Progenitor cell of endocrine pancreas (in vitro differentiated cells): Measurements from ENCODE around the genes ATP8B2, KCNN3 and PMVK.

- PRO-cap = unidirectional peak, plus-strand start at chr1:154325213; bidirectional peak, plus-strand start at chr1:154325554, minus-strand start at chr1:154325431
These were observed at the start of gene ATP8B2 for GRCh38 chr1:154325098-154326123. TSS of gene ATP8B2 (plus strand) at chr1:154325525.

DNA sequence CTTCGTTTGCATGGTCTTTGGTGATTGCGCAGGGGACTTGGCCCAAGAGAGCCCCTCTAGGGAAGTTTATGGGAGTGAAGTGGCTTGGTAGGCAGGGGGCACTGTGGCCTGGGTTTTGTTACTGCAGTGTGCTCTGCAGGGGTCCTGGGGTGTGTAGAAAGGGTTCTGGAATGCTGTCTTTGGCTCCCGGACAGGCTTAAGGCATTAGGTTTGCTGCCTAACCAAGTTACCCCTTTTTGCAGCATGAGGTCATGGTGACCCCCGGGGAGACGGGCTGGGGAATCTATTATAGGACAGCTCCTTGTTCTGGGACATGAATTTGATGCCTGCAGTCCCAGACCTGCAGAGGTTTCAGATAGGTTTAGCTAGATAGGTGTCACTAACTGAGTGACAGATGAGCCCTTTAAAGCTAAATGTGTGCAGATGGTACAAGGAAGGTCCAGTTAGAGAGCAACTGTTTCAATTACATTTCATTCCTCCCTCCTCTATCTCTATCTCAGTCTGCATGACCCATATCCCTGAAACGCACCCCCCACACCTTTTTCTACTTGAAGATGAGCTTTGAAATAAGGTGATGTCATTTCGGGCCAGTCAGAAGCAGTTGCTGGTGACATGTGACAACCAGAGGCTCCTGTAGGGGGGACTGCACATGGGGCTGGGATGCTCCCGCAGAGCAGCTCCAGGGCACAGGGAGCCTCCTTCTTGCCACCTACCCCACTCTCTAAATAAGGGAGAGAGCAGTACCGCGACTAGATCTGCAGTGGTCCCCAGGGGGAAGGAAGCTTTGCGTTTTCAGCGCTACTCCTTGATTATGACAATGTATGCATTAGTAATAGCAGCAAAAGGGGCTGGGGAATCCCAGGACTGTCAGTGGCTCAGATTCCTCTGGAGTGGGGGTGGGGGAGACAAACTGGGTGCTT, 4.2 kb downstream of the ATP8B2 start:
- PRO-cap = no peak

DNA sequence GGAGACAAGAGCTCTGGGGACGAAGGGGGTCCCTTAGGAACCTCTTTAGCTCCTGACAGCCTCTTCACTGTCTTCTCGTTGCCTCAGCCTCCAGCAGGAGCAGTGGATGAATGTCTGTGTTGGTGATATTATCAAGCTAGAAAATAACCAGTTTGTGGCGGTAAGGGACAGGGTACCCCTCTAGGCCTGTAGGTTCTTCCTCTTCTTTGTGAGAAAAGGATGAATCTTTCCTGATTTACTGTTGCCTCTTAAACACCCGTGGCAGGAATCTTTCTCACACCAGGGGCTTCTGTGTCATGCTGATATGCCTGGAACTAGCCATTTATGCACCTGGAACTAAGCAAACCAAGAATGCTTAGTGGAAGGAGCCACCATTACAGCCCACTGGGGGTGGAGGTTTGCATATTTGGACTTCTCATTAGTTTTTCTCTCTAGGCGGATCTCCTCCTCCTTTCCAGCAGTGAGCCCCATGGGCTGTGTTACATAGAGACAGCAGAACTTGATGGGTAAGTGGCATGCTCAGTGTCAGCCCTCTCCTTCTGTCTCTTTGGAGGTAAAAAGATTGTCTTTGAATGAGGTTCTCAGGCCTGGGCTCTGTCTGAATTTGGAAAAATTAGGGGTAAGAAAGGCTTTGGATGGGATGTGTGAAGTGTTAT, 6.3 kb downstream of the ATP8B2 start:
- PRO-cap = no peak

GRCh38 chr1:154343574-154344574, 18.5 kb downstream of the ATP8B2 start:
- PRO-cap = no peak

- PRO-cap = no peak
These were observed 2.1 kb downstream of the IL6R start for GRCh38 chr1:154406840-154407959.

- PRO-cap = no peak
These were observed 29.5 kb downstream of the IL6R start for GRCh38 chr1:154434276-154435439.

DNA sequence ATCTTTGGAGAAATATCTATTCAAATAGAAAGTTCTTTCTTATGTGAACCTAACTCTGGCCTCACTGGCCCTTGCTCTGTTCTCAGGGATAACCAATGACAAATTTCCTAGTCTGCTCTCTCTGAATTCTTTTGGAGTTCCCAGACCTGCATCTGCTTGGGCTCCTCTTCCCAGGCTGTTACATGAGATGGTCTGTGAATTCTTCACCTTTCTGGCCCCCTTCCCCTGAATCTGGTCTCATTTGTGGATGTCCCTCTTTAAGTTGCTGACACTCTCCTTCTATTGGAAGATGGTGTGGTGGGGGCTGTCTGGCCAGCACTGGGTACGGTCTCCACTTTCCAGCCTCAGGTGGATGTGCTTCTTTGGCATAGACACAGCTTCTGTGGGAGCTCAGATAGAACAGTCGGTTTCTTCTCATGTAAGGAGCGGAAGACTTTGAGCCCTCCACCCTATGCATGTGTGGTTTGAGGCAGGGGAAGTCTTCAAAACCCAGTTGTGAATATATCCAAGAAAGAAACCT, 35.9 kb downstream of the IL6R start:
- PRO-cap = no peak

GRCh38 chr1:154555795-154556207, 2.7 kb downstream of the UBE2Q1 start:
- PRO-cap = no peak

DNA sequence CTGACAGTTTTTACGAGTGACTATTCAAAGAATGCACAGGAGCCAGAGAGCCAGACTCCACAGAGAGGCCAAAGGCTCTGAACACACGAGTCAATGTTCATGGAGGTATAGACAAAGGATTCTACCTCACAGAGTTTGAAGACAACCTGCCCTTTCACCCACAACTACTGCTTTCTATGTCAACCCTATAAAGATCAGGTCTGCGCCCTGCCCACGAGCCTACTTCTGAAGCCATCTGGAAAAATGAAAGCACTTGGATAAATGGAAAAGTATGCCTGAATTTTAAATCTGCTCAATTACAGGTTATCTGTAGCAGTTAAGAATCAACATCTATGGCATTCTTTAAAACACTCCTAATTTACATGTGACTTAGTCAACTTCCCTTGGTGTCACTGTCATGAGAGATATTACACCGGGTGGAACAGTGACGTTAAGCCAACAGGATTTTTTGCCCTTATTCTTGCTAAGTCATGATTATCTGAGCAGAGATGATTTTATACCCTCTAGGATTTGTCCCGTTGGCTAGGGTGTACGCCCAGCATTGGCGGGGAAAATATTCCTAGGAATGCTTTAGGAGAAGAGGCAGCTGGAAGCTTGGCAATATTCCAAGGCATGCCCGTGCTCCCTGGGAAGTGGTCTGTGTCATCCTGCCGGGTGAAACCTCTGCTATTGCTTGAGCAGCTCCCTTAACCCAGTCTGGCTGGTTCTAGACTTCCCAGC, 16.0 kb downstream of the CHRNB2 start:
- PRO-cap = no peak

DNA sequence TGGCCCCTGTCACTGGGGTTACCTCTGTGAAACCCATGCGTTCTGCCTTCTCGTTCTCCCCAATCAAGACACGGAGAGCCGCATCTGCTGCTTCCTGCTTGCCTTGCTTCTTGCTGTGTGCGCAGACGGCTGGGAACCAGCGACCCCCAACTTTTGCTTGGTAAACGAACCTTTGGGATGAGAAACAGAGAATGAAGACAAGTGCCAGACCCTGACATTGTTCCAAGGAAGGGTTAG, 17.8 kb downstream of the ADAR start:
- PRO-cap = no peak

DNA sequence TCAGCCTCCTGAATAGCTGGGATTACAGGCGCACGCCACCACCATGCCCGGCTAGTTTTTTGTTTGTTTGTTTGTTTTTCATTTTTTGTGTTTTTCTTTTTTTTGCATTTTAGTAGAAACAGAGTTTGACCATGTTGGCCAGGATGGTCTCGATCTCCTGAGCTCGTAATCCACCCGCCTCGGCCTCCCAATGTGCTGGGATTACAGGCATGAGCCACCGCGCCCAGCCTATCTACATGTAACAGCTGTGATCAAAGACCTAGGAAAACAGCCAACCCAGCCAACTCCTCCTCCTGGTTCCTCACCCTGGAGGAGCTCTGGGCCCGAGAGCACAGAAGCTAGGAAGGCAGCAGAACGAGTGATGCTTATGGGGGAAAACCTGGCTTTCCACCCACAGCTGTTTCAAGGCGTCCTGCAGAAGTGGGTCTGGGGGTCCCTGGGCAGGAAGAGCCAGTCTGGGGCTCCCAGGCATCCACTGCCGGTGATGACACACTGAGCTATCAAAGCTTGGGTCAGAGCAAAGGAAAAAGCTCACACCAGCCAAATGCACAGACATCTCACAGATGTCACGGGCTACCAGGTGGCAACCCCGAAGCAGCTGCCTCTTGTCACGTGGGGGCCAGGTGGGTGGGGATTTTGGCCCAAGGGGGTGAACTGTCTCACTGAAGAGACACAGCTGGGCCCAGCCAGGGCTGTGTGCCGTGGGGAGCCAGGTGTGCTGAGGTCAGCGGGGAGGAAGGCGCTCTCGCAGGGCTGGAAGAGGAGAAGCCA, 32.7 kb downstream of the KCNN3 start:
- PRO-cap = no peak

DNA sequence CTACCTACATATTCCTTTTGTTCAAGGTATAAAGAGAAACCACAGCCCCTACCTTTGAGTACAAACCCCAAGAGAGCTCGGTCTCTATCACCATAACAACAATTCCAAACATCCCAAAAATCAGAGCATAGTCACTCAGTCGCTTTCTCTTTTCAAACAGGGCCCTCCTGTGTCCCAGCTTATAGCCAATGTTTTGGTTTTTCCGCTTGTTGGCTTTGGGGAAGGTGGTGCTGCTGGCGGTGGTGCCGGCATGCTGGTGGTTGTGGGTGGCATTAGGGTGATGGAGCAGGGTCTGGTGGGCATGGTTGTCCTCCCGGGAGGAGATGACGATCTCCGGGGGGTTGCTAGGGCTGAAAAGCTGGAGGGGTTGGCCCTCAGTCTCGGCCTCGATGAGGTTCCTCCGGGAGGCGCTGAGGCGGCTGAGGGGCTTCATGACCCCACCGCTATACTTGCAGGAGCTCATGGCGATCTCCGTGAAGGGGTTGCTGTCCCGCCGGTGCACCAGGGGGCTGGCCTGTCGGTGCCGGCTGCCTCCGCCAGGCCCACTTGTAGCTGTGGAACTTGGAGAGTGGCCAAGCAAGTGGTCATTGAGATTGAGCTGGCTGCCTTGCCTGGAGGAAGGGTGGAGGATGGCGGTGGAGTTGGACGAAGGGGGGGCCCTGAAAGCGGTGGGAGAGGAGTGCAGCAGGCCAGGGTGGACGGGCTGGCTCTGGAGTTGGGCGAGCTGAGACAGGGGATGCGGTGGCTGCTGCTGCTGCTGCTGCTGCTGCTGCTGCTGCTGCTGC, 909 bp downstream of the KCNN3 start:
- PRO-cap = no peak

- PRO-cap = no peak
These were observed at the start of gene KCNN3 for GRCh38 chr1:154869765-154870690. TSS of gene KCNN3 (minus strand) at chr1:154870281.

DNA sequence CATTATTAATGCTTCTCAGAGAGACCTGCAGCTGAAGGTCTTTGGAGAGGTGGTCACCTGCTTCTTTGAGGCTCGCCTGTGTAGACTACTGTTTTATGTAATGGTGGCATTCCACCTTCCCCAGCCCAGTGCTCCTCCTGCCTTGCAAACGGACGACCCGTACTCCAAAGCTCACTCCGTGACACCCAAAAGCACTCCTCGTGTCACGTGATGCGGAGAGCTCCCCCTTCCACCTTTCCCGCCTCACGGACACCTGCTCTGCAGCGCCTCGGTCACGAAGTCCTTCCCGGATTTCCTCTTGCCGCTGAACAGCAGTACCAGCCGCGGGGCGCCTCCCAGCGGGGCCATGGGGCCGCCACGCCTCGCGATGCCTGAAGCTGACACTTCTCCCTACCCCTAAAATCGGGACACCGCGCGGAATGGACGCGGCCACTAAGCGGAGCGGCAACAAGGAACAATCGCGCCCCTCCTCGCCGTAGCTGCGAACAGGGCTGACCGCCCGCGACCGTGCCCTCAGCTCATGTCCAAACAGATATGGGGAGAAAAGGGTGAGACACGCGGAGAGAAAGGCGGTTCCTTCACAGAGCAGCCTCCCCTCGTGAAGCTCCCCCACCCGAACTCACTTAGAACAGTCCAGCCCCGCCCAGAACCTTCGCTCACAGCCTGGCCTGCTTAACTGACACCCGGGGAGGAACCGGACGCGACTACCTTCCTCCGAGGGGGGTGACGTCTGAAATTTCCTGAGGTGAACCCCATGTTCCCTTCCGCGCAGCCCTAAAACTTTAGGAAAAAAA, at the start of gene PMVK:
PMVK (minus strand) TSS at position 382 of the 794 bp plus-strand sequence.
- PRO-cap = bidirectional peak, plus-strand start at position 252 of the sequence, minus-strand start at position 310 of the sequence; bidirectional peak, plus-strand start outside the sequence, minus-strand start at position 536 of the sequence

DNA sequence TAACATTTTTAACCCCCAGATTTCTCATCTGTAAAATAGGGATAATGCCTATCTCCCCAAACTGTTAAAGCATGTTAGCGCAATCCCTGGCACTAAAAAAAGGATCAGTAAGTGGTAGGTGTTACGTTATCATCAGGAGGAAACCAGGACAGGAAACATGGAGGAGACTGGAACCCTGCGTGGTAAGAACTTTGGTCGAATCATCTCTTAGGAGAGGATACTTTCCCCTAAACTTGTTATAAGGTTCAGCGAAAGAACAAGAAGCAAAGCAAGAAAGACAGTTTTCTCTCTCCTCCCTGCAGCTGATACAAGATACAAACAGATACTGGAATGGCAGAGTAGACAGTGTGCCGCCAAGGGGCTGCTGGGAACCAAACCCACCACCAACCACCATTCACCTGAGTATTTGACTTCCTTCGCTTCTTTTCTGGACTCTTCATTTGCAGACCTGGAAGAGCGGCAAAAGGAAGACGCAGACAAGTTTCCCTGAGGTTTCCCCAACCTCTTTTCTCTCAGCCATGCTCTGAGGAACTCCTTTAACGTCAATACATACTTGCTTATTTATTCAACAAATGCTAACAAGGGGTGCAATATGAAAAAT, 903 bp downstream of the PYGO2 start:
- PRO-cap = no peak

DNA sequence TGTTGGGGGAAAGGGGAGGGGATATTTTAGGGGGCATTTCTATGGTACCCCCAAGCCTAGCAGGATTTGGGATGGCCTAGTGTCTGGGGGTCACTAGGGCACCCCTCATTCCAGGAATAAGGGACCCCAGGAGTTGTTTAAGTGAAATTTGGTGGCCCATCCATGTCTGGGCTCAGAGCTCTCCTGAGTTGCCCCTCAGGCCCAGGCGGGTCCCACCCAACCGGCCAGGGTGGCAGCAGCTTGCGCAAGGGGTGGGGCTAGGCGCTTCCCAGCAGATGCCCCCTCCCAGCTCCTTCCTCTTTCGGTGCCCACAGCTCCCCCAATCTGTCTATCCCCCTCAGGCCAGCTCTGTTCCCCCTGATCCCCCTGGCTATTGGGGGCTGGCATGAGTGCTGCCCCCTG, 5.2 kb downstream of the ZBTB7B start:
- PRO-cap = no peak

- PRO-cap = no peak
These were observed 5.9 kb downstream of the ZBTB7B start for GRCh38 chr1:155008243-155009176.

DNA sequence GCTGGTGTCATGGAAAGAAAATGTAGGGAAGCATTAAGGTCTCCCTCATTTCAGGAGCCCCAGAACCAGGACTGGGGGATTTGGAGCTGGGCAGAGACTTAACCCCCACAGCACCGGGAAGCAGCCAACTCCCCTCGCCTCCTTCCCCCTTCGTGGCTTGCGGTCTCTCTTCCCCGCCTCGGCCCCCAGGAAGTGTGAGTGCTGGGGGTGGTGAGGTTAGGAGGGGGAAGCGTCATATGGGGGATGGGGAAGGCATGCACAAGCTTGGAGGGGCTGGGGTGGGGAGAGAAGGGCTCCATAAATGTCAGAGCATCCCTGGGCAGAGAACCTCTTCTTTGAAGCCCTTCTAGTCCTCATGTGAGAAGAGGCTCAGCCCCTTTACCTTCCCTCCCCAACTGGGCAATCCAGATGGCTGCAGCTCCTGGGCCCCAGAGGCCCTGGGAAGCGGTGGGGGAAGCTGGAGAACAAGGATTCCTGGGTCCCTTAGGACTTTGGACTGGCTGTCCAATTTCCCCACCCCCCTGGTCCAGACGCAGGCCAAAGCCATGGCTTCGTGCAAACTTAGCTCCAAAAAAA, 7.7 kb downstream of the ZBTB7B start:
- PRO-cap = no peak

- PRO-cap = no peak
These were observed 3.4 kb downstream of the DCST1 start for GRCh38 chr1:155037059-155037475.

DNA sequence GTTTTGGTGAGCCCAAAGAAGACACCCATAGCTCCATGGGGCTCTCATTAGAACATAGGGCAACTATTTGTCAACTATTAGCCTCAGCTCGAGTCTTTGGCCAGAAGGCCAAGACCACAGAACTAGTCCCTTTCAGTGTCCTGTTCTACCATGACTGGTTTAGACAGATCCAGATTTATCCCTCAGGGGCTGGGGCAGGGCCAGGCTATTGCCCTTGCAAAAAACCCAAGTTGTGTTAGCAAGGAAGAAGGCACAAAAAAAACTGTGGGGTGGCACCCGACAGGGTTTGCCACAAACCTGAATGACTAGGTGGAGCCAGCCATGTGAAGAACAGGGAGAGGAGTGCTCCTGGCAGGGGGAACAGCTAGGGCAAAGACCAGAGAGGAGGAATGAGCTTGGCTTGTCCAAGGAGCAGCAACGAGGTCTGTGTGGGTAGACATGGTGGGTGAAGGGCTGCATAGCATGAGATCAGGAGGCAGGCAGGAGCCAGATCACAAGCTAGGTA, 4.2 kb downstream of the DCST1 start:
- PRO-cap = no peak